Left ventricle myocardium (tissue), 1 donor: ENCODE results near the genes CXADR and GABPA.

DNA sequence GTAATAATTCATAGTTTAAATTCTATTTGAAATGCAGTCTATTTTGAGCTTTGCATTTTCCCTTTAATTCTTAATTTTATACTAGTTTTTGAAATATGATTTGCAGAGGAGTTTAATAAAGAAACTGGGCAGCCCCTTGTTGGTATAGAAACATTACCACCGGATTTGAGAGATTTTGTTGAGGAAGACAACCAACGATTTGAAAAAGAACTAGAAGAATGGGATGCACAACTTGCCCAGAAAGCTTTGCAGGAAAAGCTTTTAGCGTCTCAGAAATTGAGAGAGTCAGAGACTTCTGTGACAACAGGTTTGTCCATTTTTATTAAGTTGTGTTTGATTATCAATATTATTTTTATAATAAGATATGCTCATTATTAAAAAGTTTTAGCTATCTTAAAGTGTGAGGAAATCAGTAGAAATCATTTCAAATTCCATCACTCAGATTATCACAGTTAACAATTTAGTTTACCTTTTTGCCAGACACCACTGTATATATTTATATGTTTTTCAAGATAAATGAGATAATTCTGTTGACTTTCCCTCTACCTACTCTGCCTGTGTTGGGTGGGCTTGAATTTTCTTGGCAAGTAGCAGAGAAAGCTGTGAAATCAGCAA is 103.6 kb downstream of the USP25 start:
- PRO-cap, result no peak

DNA sequence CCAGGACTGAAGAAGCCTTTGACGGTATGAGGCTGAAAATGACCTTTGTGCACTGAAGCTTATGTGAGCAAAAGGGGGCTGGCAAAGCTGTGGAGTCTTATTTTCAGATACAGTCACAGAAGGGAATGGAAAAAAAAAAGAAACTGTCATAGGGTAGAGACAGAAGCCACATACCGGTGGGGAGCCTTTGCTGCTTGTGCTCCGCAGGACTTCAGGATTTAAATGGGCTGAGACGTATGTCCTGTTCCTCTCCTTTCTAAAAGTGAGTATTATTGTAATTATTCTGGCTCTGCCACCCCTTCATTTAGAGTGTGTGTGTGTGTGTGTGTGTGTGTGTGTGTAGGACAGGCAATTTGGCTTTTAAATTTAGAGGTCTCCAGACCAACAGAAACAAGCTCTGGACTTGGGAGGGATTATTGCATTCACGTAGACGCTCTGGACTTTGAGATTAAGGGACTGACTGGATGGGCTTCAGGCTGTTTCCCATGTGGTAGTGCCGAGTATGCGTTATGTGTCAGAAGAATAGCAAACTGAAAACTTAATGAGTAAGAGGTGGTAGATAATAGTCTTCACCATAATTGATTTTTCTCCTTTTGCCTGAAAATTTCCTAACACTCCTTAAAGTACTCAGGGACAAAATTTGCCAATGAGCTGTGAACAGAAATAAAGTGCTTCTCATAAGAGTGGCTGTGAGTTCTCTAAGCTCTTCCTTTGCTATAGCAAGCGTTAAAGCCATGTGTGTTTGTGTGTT is 281.9 kb downstream of the USP25 start:
- PRO-cap, result no peak

- PRO-cap, result no peak
Measured at GRCh38 chr21:16195548-16195943, 465.8 kb downstream of the USP25 start.

GRCh38 chr21:16308125-16308716 is 578.4 kb downstream of the USP25 start:
- PRO-cap, result no peak

GRCh38 chr21:16330306-16330965 is 600.7 kb downstream of the USP25 start:
- PRO-cap, result no peak

- PRO-cap, result no peak
Measured at GRCh38 chr21:16407205-16407732, 677.5 kb downstream of the USP25 start.

GRCh38 chr21:16419957-16420783 is 690.4 kb downstream of the USP25 start:
- PRO-cap, result no peak

DNA sequence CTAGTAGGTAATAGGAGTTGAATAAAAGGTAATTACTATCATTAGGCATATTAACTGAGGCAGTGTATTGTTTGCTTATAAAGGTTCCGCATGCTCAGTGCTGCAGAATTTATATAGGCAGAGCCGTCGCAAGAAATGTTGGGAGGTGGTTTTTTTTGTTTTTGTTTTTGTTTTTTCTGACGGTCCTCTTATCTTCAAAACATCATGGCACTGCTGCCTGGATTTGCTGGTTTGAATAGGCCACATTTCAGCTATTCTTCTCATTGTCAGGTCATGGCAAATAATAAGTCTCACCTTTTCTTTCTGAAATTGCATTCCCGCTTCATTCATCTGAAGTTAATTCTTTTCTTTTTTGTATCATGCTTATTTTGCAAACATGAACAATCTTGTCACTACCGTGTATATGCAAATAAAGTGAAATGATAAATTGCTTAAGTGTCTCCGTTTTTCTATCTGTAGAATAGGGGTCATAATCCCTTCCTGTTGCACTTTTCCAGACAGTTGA is 822.0 kb downstream of the USP25 start:
- PRO-cap, result no peak

DNA sequence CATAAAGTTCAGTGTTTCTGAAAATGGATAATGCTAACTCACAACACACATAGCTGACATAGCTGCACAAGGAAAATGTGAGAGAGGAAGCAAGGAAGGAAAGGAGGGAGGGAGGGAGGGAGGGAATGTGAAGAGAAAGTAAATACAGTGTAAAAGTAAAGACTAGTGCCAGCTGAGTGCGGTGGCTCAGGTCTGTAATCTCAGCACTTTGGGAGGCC is 373.7 kb upstream of the CXADR start:
- PRO-cap, result no peak

GRCh38 chr21:17139560-17140024 is 373.3 kb upstream of the CXADR start:
- PRO-cap, result no peak

GRCh38 chr21:17512312-17513145 is at the start of gene CXADR:
TSS of gene CXADR (plus strand) at chr21:17513043.
- PRO-cap, result unidirectional peak, minus-strand start at chr21:17512606; bidirectional peak, plus-strand start at chr21:17513043, minus-strand start at chr21:17512950

GRCh38 chr21:17611836-17612010 is 978 bp downstream of the BTG3 start:
- PRO-cap, result no peak

DNA sequence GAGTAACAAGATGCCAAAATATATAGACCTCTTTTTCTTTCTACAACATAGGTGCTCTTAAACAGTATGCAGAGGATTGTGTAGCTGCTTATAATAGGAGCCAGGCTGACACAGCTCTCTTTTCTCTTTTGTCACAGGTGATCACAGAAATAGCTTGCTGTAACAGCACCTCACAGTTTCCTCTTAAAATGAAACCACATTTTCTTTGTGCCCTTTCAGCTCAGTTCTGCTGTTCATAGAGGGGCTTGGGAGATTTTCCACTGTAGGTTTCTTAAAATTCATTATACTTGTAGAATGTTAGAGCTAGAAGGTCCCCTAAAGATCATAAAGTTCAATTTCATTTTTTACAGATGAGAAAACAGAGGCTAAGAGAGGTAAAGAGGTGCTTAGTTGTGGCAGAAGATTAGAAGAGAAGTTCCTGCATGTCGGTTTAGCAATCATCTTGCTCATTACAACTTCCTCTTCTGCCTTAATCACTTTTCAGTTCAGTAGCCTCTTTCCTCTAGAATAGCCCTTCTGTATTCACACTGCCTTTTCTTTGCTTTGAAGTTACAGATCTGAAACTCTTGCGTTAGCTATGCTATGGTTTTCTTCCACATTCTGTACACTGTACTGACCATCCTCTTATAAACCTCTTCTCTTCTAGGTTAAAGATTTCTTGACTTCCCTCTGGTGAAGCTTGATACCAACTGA is 35.2 kb downstream of the C21orf91 start:
- PRO-cap, result no peak

- PRO-cap, result no peak
Measured at GRCh38 chr21:17789140-17789602, 30.0 kb downstream of the C21orf91 start.

- PRO-cap, result no peak
Measured at GRCh38 chr21:25560156-25560844, 47.0 kb downstream of the MRPL39 start.

GRCh38 chr21:25734784-25735491 is at the start of gene GABPA:
TSS of gene GABPA (plus strand) at chr21:25734972.
- PRO-cap, result bidirectional peak, plus-strand start at chr21:25734972, minus-strand start at chr21:25734904; unidirectional peak, plus-strand start at chr21:25735370; unidirectional peak, plus-strand start at chr21:25735424

- PRO-cap, result no peak
Measured at GRCh38 chr21:25756114-25756780, 21.5 kb downstream of the GABPA start.

DNA sequence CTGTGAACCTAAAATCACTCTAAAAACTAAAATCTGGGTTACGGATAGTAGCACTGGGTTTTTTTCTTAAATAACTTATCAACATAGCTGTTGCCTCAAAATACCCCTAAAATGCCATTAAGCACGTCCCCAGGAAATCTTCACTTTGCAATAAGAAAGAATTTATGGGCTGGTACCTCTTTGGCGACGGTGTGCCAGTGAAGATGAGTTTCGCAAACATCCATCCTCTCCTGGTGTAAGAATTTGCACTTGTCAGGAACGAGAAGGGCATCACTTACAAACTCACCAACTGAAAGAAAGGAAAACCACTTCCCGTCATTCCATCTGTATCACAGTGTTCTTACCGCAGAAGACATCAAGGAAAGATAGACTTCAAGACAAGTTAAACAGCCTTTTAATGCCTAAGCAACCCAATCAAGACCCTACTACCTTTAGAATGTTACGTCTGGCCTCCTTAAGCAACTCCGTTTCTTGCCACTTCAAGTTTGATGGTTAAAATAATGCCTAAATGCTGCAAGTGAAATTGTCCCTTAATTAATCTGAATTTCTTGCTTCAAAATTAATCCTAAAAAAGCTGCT is 117.4 kb downstream of the APP start:
- PRO-cap, result no peak

- PRO-cap, result no peak
Measured at GRCh38 chr21:26070948-26071607, 99.5 kb downstream of the APP start.

DNA sequence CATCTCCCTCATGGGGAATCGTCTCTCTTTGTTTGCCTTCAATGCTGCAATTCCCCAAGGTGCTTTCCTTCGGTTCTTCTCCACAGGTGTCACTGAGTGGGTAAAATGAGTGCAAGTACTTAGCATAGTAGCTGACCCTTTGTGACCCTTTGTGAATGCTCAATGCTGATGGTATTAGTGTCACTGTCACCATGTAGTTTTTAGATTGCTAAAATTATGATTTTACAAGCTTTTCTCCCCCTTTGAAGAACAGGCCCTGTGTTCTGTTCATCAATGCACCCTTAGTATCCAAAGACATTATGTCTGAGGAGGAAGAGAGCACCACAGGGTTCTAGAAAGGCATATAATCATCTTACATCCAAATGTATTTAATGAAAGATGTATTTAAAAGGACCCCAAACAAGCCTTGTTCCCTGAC is 63.0 kb downstream of the APP start:
- PRO-cap, result no peak